ENCODE data around the gene COQ7.

DNA sequence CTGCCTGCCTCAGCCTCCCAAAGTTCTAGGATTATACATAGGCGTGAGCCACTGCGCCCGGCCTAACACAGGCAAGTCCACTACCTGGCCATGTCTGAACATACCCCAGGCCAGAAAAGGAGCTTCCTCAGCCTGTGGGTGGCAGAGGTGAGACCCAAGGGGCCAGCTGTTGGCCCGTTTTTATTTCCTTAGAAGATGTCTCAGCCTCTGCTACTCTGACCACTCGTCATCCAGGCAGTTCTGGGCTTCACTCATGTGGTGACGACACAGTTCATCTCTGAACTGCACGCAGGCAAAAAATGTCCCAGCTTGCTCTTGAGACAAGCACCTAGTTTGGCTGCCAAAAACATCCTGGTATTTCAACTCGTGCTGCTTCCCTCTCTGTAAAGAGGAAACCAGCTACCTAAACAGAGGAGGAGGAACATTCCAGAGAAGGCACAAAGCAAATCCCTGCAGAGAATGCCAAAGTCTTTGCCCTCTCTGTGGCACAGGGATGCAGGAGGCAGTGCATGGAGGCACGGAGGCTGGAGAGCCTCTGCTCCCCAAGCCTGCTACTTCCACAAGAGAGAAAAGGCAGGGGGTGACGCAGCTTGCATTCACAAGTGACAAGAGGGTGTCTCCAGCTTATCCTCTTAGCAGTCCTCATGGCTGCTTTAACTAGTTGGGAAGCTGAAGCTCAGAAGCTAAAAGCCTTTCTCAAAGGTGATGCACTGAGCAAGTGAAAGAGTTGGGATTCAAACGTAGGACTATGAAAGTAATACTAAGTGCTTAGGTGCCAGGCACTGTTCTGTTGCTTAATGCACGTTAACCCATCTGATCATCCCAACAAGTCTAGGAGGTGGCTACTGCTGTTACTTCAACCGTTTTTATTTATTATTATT is 125.6 kb downstream of the XYLT1 start:
- RRBS, result no CpG with 5 or more reads among the region's 13 CpGs

DNA sequence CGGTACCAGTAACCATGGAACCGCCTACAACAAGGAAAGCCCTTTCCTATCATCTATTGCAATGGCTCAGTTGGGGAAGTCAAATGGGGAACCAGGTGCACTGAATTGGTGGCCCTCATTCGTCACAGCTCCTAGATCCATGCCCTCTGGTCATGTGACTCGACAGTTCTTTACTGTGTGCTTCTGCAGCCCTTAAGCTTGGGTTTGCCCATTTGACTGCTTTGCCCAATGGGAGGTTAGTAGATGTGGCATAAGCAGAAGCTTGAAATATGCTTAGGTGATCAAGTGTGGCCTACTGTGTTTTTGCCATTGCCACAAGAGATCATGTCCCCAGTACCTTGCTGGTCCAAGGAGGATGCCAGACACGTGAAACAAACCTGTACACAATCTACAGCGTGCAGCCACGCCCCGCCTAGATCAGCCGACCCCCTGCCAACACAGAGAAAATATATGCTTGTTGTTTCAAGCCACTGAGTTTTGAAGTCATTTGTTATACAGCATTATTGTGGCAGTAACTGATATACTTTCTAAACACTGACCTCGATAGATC is 109.8 kb downstream of the XYLT1 start:
- RRBS, result no CpG with 5 or more reads among the region's 10 CpGs

DNA sequence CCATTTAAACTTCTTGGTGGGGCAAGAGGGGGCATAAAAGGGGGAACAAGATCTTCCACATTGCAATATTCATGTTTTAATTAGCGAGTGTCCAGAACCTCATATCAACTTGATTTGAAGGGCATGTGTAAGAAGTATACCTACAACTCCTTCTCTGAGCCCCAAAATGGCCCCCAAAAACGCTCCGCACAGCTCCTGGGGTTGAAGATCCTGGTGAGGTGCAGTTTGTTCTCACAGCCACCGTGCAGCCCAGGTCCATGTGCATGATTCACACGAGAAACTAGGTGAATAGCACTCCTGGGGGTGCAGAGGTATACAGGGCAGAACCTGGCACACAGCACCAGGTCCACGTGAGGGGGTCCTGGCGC is 58.8 kb downstream of the XYLT1 start:
- RRBS, result no CpG with 5 or more reads among the region's 7 CpGs

DNA sequence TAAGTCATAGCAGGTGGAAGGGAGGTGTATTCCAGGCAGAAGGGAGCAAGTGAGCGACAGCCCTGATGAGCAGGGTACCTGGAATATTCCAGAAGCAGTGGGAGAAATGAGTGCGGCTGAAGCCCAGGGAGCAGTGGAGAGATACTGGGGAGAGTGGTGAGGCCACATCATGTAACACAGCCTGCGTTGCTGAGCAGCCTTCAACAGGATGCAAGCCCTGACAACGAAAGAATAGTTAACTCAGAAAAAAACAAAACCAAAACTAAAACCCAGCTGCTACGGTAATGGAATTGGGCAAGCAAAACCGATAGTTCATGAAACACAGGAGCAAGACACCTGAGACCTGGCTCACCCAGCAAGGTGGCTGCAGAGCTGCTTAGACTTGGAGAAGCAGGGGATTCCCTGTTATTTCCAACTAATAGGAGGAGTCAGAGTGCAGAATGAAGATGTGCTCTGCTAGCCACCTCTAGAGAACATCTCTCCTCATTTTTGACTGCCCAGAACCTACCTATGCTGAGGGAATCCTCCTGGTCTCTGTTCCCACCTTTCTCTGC is 59.2 kb upstream of the XYLT1 start:
- RRBS, result no CpG with 5 or more reads among the region's 6 CpGs

DNA sequence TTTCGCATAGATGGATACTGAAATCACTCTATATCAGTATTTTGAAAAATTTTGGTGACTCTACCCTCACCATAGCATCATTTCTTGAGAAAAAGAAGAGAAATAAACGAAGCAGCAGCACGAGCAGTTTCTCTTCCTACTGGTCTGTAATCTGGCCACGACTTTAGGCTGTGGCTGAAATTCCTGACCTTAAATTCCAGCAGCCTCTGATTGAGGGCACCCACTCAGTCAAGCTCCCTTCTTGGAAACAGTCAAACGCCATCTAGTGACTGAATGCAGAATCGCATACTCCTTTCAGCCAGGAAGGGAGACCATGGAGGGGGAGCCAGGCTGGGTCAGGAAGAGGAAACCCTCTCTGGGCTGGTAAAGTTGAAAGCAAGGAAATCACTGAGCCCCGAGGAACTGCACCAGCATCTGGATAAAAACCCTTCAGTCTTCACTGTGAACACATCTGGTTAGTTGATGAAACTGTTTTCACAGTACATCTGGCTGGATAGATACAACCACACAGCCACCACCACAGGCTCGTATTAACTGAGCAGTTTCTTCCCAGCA is 108.5 kb upstream of the XYLT1 start:
- RRBS, result no CpG with 5 or more reads among the region's 8 CpGs

DNA sequence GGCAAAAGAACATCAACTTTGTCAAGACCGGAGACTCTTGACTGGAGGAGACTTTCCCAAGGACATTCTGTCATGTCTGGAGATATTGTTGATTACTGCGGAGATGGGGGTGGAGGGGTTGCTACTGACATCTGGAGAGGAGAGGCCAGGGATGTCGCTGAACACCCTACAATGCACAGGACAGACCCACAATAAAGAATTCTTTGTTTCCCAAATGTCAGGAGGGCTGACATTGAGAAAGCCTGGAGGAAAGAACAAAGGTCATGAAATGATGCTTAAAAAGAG is 122.3 kb upstream of the XYLT1 start:
- RRBS, result no CpG with 5 or more reads among the region's 3 CpGs

DNA sequence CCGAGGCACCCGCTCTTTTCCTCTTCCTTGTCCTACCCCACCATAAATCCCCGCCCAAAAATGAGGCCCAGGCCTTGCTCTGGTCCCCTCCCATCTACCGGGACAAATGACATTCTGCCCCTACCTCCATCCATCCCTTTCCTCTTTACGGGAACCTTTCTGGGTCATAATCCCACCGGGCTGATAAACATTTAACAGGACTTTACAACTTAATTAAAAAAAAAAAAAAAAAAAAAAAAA is 1.0 kb downstream of the NOMO2 start:
- RRBS, result no CpG with 5 or more reads among the region's 6 CpGs

- RRBS, result no CpG with 5 or more reads among the region's 5 CpGs
Measured at GRCh38 chr16:18791243-18791595, 1.1 kb upstream of the RPS15A start.

DNA sequence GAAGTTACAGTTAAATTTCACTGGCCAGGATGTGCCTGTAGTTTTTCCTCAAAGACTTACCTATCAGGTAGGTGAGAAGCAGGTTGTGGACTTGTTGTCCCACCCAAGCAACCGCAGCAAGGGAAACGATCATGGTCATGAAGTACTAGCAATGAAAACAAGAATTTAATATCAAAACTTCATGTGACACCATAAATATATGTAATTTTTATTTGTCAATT is 4.3 kb upstream of the RPS15A start:
- RRBS, result no CpG with 5 or more reads among the region's 2 CpGs

DNA sequence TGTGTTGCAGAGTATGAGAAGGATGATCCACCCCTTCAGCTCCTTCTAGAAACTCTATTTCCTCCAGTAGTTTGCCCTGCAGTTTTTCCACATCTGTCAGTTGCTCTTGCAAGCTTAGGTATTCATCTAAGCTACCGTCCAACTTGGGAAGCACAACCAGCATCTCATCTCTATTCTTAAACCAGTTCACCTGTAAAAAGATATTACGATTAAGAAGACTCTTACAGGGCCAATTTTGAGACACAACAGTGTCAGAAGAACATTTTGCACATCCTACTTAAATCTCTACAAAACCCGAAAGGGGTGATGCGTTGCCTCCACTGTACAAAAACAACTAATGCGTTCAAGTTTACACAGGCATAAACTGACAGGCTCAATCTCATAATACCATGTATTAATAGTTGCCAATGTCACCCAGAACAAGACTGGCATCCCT is 35.9 kb upstream of the ARL6IP1 start:
- RRBS, result no CpG with 5 or more reads among the region's 5 CpGs

DNA sequence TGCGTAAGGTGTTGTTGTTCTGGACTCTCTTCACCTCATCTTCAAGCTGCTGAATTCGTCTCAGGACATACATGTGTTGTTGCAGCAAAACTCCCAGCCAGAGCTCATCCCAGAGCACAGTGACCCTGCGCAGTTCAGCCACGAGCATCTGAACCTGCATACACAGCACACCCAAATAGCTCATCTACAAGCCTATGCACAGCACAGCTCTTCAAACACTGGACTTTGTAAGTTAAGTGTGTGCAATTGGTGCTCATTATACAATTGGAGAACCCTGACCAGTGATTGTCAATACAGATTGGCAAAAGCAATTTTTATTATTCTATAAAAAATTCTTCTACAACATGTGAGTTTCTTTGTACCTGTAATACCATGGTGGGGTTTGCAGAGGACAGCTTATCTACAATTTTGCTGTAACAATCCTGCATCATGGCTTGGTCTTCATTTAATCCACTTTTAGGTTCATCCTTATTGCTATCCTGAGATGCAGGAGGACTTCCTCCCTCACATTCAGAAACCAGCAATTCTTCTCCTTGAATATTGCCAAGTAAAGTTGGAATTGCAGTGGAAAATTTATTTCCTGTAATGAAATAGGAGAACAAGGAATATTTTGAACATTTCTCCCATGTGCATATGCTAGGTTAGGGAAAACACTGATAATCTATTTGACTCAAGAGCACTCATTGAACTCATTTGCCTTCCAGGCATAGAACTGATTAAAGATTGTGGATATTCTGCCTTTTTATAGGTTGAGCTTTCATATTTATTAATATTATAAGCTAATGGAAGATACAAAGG is 46.3 kb upstream of the ARL6IP1 start:
- RRBS, result no CpG with 5 or more reads among the region's 4 CpGs

DNA sequence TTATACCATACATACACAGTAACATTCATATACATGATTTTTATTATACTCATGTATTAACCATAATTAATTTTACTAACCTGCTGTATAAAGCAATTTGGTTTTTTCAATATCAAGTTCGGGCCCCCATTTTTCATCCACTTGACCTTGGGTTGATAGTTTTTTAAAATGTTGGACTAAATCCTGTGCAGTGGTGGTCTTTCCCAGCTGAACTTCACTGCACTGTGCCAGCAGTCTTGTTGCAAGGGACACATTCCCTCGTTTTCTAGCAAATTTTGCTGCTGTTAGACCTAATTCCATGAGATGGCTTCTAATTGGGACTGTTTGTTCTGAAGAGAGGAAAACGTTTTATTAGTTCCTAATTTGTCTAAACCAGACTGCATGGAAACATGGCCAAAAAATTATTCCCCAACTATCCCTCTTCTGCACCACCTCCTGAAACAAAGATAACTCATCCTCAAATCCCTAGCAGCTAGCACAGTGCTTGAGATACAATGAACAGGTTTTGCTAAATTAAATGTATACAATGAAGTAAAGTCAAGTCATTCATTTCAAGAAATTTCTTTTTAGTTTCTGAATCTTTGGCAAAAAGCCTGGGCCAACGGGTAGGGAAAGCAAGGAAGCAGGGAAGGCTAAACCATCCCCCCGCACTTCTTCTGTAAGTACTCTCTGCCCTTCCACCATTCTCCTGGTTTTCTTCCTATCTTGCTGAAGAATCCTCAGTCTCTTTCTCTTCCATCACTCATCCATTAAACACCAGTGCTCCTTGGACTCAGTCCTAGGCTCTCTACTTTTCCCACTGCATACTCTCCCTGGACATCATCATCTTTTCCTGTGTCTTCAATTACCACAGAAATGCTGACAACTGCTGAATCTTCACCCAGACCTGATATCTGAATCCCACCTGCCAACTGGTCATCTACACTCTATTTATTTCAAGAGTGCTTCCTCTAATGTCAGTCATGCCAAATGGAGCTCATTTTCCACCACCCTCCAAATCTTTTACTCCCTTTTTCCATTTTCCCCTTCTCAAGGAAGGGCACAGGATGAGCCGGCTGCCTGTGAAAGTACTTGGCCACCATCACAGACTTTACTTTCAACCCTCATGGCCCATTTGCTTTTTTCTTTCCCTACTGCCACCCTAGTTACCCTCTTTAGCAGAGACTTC is 53.6 kb upstream of the ARL6IP1 start:
- RRBS, result no CpG with 5 or more reads among the region's 6 CpGs

DNA sequence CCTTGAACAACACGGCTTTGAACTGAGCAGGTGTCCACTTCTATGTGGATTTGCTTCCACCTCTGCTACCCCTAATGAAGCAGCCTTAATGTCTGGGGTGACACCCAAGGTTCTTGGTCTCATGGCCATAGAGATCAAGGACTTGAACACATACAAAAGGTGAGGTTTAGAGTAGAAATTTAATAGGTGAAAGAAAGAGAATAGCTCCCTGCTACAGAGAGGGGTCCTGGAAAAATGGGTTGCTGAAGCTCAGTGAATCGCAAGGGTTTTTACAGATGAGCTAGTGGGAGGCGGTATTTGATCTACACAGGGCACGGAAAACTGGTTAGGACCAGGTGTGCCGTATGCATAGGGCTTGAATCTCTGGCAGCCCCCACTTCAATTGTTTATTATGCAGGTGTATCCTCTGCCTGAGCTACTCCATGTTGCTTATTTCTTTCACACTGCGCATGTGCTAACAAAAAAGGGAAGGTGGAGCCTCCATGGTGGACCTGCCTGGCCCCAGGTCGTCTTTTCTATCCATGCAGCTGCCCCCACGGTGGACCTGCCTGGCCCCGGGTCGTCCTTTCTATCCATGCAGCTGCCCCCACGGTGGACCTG is 28.0 kb upstream of the TMC7 start:
- RRBS, result no CpG with 5 or more reads among the region's 11 CpGs

DNA sequence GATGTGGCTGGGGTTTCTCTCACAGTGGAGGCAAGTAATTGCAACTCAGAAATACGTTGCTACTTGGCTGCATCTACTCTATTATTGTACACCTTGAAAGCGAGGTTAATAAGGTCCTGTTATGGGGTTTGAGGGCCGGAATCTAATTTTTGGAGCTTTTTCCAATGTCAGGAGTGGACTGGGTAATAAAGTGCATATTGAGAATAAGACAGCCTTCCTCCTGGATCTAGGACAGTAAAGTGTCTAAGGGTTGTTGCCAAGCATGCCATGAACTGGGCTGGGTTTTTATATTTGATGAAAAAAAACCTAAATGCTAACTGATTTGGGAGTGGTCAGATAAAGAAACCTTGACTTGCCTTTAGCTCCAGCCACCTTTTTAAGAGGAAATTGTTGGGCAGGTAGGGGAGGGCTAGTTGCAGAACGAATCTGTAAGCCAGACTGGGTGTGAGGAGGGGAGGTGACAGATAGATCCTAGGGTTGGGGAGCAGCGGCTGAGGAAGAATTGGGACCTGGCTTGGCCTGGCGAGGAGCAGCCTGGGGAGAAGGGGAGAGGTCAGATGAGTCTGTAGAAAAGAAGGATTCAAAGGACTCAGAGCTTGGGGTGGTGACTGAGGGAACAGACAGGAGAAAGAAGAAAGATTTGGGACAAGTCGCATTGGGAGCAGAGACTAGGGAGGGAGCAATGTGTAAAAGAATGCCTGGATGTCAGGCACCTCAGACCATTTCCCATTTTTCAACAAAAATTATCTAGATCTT is 12.1 kb downstream of the TMC7 start:
- RRBS, result no CpG with 5 or more reads among the region's 7 CpGs

DNA sequence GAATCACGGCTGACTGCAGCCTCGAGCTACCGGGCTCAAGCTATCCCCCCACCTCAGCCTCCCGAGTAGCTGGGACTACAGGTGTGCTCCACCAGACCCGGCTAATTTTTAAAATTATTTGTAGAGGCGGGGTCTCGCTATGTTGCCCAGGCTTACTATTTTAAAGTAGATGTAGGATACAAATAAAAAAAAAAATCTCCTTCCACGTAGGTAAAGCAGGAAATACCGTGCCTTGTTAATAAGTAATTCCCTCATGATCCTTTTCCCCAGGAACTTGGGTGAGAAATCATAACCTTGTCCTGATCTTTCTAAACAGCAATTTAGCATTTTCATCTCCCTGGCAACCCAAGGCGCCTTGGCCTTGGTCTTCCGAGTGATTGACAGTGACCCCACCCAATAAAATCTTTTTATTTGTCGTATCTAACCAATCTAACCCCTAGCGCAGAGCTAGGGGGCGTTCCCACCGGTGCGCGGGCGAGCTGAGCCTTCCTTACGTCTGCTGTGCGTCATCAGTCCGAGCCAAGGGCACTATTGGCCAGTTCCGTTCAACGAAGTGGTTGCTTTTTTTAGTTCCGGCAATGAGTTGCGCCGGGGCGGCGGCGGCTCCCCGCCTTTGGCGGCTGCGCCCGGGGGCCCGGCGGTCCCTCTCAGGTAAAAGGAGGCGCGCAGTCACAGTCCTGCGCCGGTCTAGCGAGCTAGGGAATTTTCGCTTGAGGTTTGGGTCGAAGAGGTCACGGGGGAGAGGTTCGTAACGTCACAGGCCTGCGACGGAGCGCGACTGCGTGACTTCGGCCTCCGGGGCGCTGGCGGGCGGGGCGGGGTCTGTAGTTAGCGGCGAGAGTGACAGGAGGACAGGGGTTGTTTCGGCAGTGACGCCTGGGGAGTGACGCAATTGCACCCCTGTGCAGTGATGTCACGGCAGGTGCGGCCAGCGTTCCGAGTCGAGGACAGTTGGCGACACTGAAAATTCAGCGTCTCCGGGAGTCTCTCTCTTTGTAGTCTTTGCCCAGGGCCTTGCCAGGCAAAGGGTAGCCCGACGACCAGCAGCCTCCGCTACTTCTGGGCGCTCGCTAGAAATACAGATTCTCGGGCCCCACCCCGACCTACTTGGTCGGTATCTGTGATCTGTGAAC is at the start of gene COQ7:
Gene COQ7, plus strand, starts transcription at position 528 of the 1,133 bp plus-strand sequence.
- RRBS, result under 1% methylated on average over 31 of the region's 77 CpGs

- RRBS, result 49% methylated on average over 62 of the region's 105 CpGs
Measured at GRCh38 chr16:19114318-19115444, 917 bp downstream of the ITPRIPL2 start.

- RRBS, result 88% methylated on average over 7 of the region's 32 CpGs
Measured at GRCh38 chr16:19115445-19116002, 1.8 kb downstream of the ITPRIPL2 start.

DNA sequence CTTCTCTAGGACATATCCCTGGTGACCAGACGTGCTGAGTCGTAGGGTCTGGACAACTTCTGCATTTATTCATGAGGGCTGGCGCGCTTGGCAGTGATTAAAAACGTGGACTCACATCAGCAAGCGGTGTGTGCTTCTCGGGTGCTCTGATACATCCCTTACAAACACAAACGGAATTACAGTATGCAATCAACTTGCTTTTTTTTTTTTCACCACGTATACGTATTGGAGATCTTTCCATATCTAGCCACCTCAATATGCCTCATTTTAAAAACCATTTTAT is 23.2 kb downstream of the ITPRIPL2 start:
- RRBS, result no CpG with 5 or more reads among the region's 10 CpGs

- RRBS, result no CpG with 5 or more reads among the region's 11 CpGs
Measured at GRCh38 chr16:19183229-19183661, 15.2 kb downstream of the SYT17 start.

- RRBS, result no CpG with 5 or more reads among the region's 10 CpGs
Measured at GRCh38 chr16:19536816-19537785, 13.4 kb downstream of the CCP110 start.